SUDHL5 (cell line): ENCODE measurements around a stretch of chr18.

GRCh38 chr18:8960674-8961403 is 141.7 kb upstream of the NDUFV2 start:
- PRO-cap = no peak

DNA sequence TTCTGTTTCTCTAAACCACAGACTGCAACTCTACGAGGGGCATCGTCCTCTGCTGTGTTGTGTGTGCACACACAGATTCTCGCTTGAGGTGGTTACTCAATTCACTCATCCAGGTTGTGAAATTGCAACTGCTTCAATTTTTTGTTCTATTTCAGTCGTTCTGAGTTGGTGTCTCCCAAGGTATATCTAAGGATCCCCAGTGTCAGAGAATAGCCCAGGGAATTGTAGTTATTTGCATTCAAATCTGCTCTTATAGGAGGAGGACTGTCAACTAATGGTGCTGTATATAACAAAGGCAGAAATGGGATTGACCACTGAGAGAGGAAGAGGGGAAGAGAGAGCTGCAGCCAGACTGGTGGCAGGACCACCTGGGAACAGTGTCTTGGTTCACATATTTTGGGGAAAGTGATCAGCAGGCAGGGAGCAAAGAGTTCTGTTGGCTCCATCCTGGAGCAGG is 113.3 kb upstream of the NDUFV2 start:
- PRO-cap = no peak

GRCh38 chr18:9001192-9001736 is 101.2 kb upstream of the NDUFV2 start:
- PRO-cap = no peak

DNA sequence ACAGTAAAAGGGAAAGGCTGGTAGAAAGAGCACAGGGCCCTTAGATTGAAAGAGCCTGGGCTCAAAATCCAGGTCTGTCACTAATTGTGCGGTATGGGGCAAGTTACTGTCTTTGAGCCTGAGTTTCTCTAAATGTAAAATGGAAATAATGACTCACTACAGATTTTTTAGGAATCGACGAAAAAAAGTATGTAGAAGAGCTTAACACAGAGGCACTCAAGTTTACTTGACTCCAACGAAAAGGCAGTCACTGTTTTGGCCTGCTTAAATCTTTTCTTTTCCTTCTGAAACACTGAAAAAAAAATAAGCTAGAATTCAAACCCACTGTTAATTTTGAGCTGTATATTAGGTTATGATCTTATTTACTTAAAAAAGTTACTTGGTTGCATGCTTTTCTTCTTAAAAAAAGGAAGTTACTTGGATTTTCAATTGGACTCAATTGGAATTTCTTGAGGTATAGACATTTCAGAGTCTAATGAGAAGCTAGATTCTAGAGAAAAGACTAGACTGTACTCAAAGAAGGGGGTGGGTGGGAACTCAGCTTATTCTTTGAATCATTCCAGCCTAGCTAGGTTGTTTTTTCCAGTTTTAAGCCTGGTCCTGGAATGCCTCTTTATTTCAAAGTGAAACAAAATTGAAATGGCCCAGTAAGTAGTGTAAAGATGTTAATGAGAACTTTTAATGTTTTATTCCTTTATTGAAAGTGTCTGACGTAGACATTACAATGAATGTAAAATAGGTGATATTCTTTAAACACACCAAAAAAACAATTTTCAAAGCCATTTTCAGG is 7.3 kb downstream of the NDUFV2 start:
- PRO-cap = no peak

GRCh38 chr18:9131548-9132145 is 4.9 kb upstream of the ANKRD12 start:
- PRO-cap = no peak

- PRO-cap = no peak
Measured at GRCh38 chr18:9146167-9146476, 9.5 kb downstream of the ANKRD12 start.

DNA sequence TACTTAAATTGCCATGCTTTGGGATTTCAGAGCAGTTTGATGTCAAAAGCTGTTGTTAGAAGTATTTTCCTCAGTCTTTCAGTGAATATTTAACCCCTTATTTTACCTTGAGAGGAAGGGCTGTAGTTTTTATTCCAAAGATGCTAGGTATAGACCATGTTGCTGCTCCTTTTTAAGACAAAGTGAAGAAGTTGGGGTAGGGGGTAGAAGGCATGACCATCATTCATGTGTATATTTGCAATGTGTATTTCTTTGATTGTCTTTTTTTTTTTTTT is 49.8 kb downstream of the ANKRD12 start:
- PRO-cap = no peak

DNA sequence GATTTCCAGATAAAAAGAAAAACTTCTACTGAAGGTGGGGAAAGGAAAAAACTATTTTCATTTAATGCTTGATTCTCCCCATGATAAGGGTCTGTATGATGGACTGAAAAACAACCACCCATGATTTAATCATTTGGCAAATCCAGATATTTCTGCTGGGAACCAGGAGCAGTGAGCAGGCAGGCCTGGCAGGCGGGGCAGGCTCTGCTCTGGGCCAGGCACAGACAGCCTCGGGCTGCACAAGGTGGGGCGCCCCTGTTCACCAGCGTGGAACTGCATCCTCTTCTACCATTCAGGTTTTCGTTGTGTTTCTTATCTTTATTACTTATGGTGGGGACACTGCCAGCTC is 57.3 kb upstream of the RALBP1 start:
- PRO-cap = unidirectional peak, minus-strand start at position 275 of the sequence

GRCh38 chr18:9428186-9428786 is 47.0 kb upstream of the RALBP1 start:
- PRO-cap = no peak

GRCh38 chr18:9516735-9517545 is 41.6 kb downstream of the RALBP1 start:
- PRO-cap = no peak

DNA sequence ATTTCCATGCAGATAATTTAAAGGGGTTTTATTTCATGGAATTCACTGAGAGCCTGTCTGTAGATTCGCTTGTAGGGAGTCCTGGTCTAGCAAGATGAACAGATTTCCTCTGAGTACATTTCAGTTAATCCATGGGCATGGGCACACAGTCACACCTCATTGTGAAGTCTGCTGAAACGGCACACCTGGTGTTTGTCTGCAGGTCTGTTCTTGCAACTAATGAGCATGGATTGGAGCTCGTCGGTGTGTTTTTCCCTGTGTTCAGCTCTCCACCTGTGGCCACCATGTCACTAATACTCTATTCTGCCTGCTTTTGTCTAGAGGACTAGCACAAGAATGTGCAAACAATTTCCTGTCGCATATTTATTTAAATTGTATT is 24.4 kb upstream of the PPP4R1 start:
- PRO-cap = no peak

DNA sequence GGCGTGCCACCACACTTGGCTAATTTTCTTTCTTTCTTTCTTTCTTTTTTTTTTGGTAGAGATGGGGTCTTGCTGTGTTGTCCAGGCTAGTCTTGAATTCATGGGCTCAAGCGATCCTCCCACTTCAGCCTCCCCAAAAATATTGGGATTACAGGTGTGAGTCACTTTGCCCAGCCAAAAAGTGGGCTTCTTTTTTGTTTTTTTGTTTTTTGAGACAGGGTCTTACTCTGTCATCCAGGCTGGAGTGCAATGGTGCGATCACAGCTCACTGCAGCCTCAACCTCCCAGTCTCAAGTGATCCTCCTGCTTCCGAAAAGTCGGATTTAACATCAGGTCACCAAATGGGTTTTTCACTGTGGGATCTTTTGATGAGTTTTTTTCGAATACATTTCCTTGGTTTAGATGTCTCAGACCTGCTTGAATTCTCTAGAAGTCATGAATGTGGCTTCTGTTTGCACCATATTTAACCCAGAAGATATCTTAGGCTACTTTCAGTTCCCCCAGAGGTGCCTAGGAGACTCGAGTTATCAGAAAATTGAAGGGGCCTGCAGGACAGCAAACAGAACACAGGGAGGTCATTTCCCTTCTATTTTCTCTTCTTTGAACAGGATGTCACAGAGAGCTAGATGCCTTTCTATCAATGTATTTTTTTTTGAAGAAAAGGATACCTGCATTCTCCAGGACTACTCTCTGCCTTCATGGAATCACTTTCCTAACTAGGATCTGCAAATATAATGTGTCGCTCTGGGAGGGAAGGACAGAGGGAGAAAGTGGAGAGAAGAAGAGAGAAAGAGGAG is 9.0 kb downstream of the RAB31 start:
- PRO-cap = no peak

- PRO-cap = no peak
Measured at GRCh38 chr18:9770864-9771940, 63.1 kb downstream of the RAB31 start.

DNA sequence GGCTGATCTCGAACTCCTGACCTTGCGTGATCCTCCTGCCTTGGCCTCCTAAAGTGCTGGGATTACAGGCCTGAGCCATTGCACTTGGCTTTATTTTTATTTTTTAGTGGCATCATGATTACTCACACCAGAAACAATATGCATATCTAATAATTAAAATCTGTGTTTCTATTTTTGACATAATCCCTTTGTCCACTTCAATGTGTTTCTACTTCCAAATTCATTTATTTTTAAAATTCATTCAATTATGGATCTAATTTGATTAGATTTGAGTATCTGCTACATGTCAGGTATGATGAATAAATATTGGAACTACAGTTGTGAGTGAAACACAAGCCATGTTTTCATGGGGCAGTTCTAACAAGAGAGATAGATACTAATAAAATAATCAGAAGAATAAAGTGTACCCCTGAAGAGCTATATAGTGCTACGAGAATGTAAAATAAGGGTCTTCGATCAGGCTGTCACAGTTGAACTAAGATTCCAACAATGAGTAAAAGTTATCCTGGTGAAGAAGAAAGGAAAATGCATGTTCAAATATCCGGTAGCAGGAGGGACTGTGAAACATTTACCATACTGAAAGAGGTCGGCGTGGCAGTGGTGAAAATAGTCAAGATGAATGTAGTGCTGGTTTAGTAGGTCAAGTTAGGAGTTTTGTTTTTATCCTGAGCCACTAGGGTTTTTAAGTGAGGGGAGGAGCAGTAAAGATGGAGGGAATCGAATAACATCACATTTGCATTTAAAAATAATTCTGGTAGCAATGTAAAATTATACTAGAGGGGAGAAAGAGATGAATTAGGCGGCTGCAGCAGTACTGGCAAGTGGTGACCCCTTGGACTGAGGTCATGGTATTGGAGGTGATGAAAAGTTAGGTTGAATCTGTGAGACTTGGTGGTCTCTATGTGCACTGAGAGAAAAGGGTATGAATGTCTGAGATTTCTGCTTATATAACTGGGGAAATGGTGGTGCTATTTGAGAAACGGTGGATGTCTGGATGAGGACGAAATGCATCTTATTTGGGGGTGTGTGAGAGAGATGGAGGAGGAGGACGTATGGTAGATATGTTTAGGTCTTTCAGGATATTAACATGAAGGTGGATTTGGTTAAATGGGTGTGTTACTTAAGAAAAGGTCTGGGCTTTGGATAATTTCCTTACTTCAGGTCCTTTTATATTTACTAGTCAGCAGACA is 5.7 kb downstream of the VAPA start:
- PRO-cap = no peak

DNA sequence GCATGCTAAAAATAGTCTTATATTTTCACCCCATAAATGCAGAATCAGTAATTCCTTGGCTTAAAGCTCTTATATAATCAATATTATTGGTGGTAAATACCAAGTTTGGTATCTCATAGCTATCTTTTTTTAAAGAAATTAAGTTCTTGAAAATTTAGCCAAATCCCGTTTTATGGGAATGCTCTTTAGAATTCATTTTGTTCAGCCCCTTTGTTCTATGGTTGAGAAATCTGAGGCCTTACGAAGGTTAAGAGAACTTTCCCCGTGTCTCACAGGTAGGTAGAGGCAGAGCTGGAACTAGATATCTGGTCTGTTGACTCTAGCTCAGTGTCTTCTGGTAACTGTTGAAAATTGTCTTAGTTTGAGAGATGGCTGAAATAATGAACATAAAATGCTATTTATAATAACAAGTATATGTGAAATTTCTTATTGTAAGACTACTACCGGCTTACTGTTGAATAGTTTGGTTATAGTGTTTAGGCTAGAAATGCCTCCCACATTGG is 42.2 kb downstream of the VAPA start:
- PRO-cap = no peak

DNA sequence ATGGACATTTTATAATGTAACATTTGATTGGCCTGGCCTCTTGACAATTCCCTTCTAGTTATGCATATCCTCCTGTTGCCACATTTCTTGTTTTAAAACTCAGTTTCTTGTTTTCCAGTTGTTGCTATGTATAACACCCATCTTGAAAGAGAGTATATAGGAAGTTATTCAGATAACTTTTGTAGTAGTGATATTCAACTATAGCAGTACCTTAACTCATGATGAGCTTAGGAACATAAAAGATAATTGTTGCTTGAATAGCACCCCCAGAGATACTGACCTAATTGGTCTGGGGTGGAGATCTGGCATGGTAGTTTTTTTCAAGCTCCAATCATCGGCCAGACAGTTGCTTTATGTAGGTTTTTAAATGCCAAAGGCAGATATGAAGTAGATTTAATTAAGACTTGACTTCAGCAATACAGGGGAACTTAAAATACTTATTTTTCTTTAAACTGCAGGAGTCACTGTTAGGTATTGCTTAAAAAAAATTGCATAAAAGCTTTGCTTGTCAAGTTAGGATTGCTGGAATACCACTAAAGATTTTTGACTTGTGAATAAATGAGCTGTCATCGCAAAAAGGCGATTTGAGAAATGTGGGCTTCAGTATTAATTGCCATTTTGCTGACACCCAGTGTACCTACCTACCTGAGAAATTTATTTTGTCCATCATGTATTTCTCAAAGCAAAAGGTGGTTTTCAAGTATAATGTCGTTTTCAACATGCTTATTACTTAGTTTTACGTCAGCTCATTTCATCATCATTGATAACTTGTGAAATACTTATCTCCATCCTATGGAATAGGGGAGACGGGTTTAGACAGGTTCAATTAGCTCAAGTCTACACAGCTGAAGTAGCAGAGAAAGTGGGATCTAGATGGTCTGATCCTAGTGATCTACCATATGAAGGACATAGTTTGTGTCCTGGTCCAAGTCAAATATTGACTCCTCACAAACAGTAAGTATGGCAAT is 44.8 kb downstream of the VAPA start:
- PRO-cap = no peak

- PRO-cap = no peak
Measured at GRCh38 chr18:9960643-9961941, 47.3 kb downstream of the VAPA start.

- PRO-cap = no peak
Measured at GRCh38 chr18:10247190-10248046, 207.0 kb upstream of the APCDD1 start.

DNA sequence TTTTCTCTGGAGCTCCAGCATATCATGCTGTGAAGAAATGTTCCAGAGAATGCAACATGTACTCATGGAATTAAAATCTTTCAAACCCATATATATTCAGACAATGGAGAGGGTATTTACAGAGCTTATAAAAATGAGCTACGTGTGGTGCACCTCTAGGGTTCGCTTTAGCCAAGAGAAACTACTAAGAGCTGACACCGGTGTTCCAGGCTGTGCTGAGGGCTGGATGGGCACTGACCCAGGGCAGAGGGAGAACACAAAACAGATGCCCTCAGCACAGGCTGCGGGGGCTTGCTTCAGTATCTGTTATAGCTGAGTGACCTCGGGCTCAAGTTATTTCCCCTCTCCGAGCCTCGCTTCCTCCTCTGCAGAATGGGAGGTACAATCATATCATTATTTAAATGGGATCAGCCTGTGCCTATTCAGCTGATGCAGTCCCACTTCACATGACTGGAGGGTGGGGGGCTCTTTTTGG is 156.2 kb upstream of the APCDD1 start:
- PRO-cap = no peak

DNA sequence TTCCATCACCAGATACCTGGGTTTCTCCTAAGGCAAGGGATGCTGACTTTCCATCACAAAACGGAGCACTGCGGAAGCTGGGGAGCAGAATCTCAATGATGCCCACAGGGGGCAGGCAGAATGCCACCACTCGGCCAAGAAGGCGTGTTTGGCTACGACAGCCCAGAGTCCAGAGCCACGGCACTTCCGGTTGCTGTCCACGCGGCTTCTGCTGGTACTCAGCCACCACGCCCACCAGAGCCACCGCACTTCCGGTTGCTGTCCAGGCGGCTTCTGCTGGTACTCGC is 40.3 kb upstream of the APCDD1 start:
- PRO-cap = no peak